ENCODE measurements around a stretch of chr10.

DNA sequence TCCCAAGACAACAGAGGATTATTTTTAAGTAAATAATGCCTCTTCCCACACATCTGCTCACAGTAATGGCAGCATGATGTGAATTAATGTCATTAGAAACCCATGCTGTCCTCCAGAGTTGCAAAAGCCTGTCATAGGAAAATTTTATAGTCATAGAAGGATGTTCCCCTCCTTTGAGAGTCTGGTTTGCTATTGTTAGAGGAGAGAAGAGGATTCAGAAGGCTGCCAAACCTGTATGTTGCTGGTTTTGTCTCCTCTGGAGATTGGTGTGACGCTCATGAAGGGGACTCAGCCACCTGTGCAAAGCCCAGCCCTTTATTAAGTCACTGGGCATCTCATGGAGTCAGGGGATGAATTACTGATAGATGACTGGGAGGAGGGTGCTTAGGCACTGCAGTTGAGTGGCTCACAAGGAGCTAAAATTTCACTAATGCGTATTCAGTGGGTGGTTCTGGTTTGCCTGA, 20.2 kb downstream of the ACTA2 start:
- PRO-cap, 2 experiments: no peak in any of the 2 experiments

DNA sequence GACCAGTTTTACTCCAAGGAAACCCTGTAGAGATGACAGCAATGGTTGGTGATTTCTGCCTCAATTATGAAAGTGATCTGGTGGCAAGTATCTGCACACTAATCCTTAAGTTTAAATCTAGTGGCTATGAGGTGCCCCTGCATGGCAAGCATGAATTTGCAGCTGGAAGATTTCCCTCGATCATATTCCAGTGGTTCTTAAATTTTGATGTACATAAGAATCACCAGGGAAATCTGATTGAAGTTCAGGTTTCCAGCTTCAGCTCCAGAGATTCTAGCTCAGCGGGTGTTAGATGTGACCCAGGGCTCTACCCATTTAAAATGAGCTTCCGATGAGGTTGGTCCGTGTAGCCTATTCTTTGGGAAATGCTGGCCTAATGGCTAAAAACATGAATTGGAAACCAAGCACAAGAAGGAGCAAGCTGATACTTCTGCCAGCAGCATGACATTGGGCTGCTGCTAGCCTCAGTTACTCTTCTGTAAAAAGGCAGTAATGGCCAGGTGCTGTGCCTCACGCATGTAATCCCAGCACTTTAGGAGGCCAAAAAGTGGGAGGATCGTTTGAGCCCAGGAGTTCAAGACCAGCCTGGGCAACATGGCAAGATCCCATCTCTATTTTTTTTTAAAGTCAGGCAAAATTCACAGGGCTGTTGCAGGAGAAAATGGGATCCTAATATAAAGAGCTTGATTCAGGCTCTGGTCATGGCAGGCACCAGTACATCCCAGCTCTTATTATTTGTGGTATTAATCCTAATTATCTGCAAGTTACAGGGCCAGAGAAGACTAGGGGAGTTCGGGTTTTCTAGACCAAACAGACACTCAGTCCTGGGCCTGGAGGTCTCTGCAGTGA, 19.5 kb downstream of the ACTA2 start:
- PRO-cap, 2 experiments: no peak in any of the 2 experiments

GRCh38 chr10:88940378-88940751, 12.2 kb downstream of the ACTA2 start:
- PRO-cap, 2 experiments: no peak in any of the 2 experiments

DNA sequence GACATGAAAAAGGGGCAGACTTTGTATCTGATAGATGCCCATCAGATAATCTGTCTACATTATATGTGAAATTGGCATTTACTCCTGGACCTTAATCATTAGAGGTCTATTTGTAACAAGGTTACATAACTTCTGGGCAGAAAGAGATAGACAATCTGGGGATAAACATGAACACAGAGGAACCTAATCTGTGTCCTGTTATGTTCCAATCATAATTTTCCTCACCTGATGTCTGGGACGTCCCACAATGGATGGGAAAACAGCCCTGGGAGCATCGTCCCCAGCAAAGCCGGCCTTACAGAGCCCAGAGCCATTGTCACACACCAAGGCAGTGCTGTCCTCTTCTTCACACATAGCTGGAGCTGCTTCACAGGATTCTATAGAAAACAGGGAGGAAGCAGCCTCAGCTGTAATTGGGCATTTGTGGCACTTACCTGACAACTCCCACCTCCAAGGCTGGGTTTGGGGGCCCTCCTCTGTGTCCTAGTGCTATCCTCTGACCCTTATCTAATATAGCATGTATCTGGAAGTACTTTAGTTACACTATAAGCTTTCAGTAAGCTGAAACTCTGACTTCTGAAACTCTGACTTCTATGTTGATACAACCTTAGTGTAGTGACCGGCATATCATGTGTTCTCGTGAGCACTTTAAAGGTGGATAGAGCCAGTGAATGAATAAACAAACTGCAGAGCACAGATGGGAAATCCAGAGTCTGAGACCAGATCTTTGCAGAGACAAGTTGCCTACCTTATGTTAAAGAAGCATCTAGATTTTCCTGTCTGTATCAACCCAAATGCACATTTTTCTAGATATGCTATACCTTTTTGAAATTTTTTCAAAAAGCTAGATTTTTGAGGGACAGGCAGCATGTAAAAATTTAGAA, 3.8 kb downstream of the ACTA2 start:
- PRO-cap, 2 experiments: no peak in any of the 2 experiments

DNA sequence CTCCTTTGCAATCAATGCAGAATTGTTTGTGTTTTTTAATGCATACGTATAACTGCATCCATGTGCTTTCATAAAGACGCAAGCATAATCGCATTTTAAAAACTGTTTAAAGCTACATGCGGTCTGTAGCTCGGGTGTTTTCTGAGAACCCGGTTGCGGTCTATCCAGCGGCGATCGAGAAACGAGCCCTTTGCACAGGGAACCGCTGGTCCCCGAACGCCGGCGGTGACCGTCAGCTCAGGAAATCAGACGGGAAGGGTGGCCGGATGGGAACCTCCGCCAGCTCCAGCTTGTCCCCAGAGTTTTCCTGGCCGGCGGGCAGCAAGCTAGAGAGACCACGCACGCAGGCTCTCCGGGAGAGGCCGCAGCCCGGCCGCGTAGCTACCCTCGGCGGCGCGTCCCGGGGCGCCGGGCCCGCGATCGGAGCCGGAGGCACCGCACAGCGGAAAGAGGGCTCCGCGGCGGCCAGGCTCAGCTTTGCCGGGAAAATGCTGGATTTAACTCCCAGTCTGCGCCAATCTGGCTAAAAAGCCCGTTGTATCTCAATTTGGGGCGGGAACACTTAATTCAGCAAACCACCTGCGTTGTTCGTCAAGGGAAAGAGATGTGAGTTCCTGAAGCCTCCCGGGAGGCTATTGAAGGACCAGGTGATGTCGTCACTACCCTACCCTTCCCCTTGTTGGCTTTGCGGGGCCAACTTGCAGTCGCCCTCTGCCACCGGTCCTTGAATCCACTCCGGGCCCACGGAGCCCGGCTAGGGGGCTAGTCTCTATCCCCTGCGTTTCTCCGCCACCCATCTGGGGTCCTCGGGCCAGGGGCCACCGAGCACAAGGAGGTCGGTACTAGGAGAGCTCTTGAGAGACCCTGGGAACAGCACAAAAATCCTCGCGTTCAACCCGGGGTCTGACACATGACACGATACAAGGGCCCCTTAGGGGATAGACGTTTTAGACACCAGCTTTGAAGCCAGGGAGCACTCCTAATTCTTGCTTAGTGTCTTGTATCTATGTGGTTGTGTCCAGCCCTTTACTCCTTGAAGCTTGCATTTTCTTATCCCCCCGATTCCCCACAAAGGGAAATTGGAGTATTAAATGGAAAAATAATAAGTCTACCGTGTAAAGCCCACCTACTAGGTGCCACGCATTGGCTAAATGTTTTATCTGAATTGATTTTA, 950 bp upstream of the CH25H start:
- PRO-cap, 2 experiments: peak in 2 of 2 experiments; most common plus-strand start position 137 of the sequence (in 1); most common minus-strand start position 608 of the sequence (in 1)

DNA sequence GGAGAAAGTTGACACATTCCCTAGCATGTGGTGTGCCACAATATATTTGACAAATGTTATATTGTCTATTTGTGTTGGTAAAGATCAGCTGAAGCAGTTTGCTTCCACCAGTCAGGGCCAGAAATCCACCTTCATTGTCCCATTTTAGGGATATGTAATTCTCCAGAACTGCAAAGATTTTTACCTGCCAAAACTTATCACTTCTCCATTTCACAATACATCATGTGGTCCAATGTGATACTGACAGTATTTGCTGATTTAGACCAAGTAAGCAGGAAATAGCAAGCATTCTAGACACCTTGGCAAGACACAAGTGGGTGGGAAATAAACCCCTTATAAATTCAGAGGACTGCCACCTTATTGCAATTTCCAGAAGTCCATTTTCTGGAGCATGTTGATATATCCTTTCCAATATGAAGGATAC, 18.6 kb upstream of the LIPA start:
- PRO-cap, 2 experiments: no peak in any of the 2 experiments

DNA sequence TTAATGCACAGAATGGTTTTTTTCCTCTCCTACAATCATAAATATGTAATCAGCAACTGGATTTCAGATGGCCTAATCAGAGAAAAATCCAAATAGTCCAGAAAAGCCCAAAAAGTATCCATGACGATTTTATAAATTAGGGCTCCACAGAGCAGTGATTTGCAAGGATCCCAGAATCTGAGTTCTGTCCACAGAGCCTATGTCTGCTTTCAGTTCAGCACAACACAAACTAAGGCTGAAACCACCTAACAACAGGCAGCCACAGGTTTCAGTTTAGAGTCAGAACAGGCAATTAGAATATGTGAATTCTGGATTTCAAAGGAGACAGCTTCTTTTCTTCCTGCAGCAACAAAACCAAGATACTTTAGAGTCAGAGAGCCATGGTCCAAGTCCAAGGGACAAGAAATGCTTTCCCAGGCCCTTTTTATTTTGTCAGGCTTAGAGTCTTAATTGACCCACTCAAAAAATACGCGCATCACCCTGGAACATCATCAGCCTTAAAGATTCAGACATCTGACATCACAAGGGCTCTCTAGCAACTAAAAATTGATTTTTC, 23.6 kb downstream of the IFIT3 start:
- PRO-cap, 2 experiments: no peak in any of the 2 experiments

GRCh38 chr10:89351884-89352633, 24.3 kb downstream of the IFIT3 start:
- PRO-cap, 2 experiments: no peak in any of the 2 experiments

- PRO-cap, 2 experiments: no peak in any of the 2 experiments
Observed at GRCh38 chr10:89633332-89633910, 11.6 kb downstream of the PANK1 start.

- PRO-cap, 2 experiments: no peak in any of the 2 experiments
Observed at GRCh38 chr10:89645420-89646322, 629 bp upstream of the PANK1 start.

DNA sequence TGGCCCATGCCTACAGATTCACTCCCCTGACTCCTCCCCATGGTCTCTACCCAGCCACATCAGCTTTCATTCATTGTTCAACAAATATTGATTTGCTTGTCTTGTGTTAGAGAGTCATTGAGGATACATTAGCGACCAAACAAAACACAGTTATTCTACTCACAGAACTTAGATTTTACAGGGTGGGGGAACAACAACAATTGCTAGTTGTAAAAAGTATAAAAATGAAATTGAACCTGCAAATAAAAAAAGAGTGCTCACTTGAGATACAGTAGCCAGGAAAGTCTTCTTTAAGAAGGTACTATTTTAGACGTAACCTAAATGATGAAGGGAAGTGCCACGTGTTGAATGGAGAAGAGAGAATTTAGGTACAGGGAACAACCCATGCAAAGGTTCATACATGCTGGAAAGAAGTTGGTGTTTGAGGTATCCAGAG, 1.6 kb upstream of the KIF20B start:
- PRO-cap, 2 experiments: no peak in any of the 2 experiments

- PRO-cap, 2 experiments: no peak in any of the 2 experiments
Observed at GRCh38 chr10:89702037-89702455, 656 bp downstream of the KIF20B start.

DNA sequence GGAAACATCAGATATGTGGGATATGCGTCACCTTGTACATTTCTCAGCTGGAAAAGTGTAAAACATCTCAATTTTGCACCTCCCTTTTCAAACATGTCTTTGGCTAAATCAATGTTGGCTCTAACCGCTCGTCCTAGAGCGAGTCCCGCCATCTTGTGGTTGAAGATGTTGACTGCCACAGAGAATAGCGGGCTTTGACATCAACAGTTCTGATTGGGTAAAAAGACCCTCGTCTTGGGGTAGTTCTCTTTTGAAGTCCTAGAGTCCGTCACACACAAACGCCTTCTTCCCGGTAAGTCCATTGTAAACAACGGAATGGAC, 565 bp upstream of the RPP30 start:
- PRO-cap, 2 experiments: no peak in any of the 2 experiments

DNA sequence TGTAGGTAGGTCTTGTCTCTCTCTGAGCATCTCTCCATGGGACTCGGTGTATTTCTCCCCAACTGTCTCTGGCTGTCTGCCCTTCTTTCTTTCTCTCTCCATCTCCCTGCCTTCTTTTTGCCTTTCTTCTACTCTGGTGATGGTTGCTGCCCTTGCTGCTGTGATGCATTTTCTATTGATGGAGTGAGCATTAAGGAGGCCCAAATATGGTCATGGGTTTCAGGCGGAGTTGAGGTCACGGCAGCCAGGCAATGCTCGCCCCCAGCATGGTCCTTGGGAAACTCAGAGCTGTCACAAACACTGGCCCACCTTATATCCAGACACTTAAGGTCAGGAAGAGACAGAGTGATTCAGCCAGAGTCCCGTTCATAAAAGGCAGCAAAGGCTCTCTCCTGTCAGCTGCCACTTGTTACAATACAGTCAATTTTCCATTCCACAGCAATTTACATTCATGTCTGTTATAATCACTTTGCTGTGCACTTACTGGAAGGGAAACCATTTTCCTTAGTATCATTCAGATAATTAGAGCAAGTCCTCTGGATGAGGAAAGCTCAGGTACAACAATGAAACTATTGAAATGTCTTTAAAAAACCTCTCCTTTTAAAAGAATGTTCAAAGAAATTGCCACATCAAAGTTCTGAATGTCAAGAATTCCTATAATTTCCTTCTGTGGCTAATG, 14.7 kb upstream of the ANKRD1 start:
- PRO-cap, 2 experiments: no peak in any of the 2 experiments

DNA sequence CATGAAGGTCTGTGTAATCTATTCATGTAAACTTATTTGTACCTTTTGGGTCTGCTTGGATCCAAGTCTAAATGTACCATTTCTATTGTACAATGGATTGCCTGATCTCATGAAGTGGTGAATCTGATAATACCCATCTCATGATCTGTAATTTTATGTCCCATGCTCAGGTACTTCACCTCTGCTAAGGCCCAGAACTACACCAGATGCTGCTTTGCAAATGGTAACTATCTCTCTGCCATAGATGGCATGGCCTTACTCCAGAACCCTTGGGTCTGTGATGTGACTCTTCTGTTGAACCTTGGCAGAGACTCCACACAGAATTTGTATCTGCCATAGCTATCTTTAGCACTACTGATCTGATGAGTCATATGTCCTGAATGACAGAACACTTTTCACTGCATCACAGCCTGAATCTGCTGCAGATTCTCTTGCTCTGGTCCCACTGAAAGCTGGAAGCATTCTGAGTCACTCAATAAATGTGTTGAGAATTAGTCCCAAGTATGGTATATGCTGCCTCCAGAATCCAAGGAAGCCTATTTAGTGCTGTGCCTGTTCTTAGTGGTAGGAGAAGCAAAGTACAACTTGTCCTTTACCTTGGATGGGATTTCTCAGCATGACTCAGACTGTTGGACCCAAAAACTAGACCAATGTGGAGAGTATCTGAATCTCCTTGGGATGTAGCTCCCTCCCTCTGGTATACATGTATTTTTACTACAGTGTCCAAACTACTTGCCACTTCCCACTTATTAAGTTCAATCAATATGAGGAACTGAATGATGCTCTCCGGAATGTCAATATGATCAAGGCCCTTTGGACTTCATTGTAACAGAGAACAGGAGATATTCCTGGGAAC, 39.5 kb upstream of the ANKRD1 start:
- PRO-cap, 2 experiments: no peak in any of the 2 experiments

- PRO-cap, 2 experiments: no peak in any of the 2 experiments
Observed at GRCh38 chr10:90965600-90966212, 44.8 kb upstream of the ANKRD1 start.

DNA sequence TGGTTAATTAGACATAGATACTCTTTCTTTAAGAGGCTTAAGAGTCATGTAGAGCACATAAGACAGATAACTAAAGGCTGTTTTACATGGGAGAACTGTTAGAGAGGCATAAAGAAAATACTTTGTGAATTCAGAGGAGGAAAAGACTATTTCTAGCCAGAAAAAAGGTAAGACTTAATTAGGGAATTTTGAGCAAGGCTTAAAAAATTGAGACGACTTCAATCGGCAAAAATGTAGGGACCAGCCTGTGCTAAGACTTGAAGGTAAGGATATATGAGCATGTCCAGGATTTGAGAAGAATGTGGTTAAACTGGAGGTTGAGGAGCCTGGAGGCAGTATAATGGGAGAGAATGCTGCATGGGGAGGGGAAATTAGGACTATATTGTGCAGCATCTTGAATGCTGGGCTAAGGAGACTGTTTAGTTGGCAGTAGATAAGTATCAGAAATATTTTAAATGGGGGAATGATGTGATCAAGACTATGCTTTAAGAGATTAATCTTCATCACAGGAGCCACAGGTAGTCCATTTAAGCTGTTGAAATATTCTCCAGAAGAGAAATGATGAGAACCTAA, 53.1 kb upstream of the PCGF5 start:
- PRO-cap, 2 experiments: no peak in any of the 2 experiments

- PRO-cap, 2 experiments: no peak in any of the 2 experiments
Observed at GRCh38 chr10:91225464-91226183, 5.2 kb downstream of the PCGF5 start.

DNA sequence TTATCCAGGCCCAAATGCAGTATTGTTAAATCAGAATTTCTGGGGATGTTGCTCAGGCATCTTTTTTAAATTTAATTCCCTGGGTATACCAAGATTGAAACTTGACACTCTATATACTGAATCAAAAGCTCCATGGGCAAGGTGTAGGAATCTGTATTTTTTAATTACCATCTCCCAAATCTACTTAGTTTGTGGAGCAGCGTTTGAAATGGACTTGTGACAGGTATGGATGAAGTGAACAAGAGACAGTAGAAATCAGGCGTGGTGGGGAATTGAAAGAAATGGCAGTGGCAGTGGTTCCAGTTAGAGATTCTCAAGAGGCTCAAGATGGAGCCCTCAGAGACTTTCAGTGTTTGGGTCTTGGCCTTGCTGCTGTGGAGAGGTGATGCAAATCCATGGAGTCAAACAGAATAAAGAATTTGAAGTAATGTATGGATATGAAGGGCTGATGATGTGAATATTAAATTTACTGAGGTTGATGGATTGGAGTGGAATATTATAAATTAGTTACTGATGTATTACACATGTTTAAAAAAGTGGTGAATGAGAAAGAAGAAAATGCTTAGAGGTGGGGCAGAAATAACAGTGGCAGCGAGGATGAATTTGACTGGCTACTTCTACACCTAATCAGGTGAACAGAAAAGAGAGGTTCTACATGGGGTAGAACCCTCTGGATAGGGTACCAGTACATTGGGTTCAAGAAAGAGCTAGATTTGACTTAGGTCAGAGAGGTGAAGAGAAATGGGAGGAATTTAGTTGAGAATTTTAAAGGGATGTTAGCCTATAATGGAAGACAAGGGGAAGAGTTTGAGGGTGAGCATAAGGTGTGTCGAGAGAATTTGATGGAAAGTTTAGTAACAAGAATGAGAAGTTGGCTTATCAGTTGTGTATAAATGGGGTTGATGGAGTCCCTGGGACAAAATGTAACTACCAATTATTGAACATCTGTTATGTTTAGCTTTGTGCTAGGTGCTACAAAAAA, 3.6 kb downstream of the HECTD2 start:
- PRO-cap, 2 experiments: no peak in any of the 2 experiments

- PRO-cap, 2 experiments: peak in 1 of 2 experiments; most common minus-strand start chr10:91552584 (in 1)
Observed at GRCh38 chr10:91552211-91552705, 80.6 kb downstream of the PPP1R3C start.